Measurements from ENCODE around the genes TIAM2, CLDN20, TFB1M and ARID1B.

- PRO-cap, 3 experiments: no peak in any of the 3 experiments
Measured at GRCh38 chr6:154566943-154567528, 56.6 kb upstream of the CNKSR3 start.

DNA sequence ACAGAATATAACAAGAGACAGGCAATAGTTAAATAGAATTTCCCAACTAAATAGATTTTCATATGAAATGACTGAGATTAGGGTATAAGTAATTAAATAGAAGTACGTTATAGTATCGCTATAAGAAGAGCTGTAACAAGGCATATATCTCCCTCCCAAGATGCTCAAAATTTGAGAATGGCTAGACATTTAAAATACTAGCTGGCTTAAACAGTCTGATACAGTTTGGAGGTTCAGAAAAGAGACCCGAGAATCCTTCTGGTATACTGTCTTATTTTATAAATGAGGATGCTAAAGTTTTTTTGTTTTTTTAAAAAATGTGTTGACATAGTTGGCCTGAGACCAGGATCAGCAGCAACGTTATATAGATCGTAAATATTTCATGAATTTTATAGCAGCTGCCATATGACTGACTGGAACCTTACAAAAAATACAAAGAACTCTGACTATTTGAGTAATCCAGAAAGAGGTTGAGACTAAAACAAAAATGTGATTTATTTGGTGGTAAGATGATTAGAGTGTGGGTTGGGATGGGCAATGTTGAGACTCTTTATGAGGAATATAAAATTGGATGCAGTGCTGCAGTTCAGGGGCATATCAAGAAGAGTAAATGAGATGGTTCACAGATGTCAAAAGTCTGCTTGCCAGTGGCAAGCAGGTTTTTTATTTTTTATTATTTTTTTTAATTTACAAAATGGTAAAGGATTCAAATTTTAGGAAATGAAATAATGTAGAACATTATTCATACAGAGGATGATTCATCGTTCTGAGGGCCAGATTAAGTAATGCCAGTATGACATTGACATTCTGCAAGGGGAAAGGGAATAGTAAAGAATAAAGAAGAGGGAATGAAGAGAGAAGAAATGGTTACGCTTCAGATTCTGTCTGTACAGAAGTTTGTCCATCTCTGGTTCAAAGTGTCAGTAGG lies 58.4 kb downstream of the SCAF8 start:
- PRO-cap, 3 experiments: no peak in any of the 3 experiments

DNA sequence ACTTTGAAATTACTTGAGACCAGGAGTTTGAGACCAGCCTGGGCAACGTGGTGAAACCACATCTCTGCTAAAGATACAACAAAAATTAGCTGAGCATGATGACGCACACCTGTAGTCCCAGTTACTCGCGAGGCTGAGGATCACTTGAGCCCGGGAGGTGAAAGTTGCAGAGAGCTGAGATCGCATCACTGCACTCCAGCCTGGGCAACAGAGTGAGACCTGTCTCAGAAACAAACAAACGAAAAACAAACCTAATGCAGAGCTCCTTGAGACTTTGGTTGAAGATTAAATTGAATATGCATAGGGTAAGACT lies 80.8 kb downstream of the SCAF8 start:
- PRO-cap, 3 experiments: no peak in any of the 3 experiments

- PRO-cap, 3 experiments: no peak in any of the 3 experiments
Measured at GRCh38 chr6:154891683-154892369, 103.3 kb upstream of the TIAM2 start.

DNA sequence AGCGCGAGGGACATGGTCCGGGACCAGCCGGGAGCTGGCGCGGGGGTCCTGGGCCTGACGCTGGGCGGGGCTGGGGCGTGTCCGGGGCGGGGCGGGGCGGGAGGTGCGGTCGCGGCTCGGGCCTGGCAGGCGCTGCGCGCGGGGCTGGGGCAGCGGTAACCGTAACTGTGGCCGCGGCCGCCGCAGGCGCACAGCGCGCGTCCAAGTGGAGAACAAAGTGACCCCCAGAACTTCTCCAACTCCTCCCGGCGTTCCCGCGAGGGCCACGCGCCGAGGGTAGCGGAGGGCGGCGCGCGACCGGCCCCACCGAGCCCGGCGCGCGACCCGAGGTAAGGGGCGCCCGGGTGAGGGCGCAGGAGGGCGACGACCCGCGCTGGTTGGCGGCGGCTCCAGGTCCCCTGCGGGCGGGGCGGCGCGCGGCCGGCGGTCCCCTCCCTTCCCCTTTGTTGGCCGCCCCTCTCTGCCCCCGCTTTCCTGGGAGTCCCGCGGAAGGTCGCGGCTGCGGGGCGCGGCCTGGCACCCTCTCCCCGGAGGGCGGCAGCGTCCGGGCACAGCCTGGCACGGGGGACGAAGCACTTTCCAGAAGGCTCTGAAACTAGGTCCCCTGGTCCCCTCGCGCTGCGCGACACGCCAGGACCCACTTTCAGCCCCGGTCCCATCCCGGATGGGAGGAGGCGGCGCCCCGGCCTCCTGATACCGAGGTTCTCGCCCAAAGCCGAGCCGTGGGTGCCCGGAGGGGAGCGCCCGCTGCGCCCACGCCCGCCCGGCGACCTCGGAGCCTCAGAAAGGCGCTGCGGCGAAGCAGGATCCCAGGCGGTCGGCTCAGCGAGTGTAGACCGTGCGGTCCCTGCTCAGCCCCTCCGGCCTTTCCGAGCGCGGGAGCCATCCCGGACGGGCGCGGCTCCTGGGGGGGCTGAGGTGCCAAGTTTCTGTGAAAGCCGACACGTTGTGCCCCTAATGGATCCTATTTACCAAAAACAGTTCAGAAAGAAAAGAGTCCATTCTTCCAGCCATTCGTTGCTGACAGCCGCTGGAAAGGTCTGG lies at the start of gene TIAM2:
Gene TIAM2 (plus strand): TSS at position 152 of the 1,044 bp plus-strand sequence.
- PRO-cap, 3 experiments: peak in 2 of 3 experiments; most common plus-strand start position 99 of the sequence (in 1)

DNA sequence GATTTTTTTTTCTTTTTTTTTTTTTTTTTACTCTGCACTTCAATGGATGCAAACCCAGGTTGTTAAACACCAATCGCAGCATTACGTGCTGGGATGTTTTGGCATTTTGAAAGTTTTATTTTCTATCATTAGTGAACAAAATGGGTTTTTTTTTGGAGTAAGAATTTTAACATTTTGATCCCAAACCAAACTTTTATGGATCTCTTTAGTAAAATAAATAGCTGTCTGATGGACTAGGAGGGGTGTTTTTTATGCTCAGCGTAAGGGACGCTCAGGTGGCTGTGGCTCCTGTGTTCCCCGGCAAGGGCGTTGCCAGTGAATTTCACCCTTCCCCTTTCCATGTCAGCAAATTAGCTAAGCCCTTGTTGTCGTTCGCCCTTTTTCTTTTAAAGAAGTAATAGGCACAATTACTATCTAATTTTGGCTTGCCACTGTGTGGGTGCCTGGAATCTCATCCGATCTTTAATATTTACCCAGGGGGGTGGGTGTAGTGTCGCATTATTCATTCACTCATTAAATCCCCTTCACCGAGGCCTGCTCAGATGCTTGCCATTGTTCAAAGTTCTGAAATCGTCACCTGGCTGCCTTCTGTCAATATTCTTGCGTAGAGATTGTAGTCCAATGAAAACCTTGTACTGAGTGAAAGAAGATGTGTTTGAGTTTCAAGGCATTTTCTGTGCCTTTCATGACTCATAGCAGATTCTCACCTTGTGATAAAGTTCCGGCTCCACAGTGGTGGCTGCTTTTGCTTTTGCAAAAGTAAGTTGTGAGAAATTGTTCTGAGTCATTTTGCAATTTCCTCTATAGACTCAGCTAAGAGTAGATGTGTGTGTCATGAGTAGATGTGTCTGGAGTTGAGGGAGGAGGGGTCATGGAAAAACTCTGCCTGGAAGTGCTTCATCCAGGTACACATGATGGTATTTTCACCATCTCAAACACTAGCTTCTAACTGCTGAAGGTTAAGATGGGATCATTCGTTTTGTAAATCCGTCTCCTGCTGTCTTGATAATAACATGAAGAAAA lies 40.0 kb upstream of the CLDN20 start:
- PRO-cap, 3 experiments: no peak in any of the 3 experiments

DNA sequence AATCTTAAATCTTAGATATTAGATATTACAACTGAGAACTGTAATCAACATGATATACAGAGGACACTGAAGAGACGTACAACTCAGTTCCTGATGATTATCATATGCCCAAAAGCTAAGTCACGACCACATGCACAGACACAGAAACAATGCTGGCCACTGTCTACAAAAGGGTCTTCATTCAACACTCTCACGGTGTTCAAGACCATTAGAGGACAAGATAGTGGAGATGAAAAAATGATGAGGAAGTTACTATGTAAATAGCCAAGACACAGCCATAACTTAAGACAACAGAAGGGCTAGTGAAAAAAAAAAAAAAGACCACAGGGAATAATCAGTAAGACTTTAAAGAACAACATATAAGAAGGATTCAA lies at the start of gene CLDN20:
Gene CLDN20 (plus strand): TSS at position 373 of the 374 bp plus-strand sequence.
- PRO-cap, 3 experiments: no peak in any of the 3 experiments

- PRO-cap, 3 experiments: peak in 3 of 3 experiments; most common plus-strand start chr6:155314618 (in 3); most common minus-strand start chr6:155314484 (in 2)
Measured at GRCh38 chr6:155314385-155315348, at the start of gene TFB1M. Gene TFB1M (minus strand): TSS chr6:155314484.

DNA sequence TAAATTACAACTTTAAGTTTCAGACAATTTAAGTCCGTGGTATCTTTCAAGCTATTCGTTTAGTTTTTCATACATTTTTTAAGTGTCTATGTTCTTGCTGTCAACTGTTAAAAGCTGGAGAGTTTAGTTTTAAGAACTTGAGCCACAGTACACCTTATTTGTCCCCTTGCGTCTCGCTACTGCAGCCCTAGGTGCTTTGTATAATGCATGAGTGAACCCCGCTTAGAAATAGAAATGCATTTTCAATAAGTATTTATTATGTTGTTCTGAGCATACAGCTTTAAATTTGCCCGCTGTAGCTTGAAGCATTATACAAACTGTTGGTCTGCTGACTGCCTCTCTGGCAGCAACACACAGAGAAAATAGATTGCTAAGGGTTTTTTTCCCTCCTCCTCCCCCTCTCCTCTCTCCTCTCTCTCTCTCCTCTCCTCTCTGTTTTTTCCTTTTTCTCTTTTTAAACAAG lies 91.0 kb upstream of the ARID1B start:
- PRO-cap, 3 experiments: peak in 3 of 3 experiments; most common plus-strand start position 308 of the sequence (in 2); most common minus-strand start position 342 of the sequence (in 1)

GRCh38 chr6:156687626-156688019 lies 89.6 kb upstream of the ARID1B start:
- PRO-cap, 3 experiments: peak in 1 of 3 experiments; most common plus-strand start chr6:156687758 (in 1); most common minus-strand start chr6:156687703 (in 1)

DNA sequence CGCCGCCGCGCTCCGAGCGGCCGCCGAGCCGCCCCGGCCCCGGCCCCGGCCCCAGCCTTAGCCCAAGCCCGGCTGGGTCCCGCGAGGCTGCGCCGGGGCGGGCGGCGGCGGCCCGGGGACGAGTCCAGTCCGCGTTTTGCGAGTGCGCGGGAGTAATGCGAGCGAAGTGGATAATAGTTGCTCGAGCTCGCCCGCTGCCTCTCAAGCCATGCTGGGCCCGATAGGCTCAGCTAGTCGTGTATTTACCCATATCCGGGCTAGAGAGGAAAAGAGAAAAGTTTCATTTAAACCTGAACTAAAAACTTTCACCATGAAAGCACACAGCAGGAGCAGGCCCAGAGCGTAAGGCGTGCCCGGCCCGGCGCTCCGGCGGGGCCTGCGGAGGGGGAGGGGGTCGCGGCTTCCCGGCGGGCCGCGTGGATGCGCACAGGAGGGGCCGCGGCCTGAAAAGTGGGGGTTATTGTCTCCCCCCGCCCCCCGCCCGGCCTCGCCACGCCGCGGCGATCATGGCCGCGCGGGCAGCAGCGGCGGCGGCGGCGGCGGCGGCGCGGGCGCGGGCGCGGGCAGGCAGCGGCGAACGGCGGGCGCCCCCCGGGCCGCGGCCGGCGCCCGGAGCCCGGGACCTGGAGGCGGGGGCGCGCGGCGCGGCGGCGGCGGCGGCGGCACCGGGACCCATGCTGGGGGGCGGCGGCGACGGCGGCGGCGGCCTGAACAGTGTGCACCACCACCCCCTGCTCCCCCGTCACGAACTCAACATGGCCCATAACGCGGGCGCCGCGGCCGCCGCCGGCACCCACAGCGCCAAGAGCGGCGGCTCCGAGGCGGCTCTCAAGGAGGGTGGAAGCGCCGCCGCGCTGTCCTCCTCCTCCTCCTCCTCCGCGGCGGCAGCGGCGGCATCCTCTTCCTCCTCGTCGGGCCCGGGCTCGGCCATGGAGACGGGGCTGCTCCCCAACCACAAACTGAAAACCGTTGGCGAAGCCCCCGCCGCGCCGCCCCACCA lies at the start of gene ARID1B:
Gene ARID1B (plus strand): TSS at position 204 of the 1,000 bp plus-strand sequence.
- PRO-cap, 3 experiments: peak in 3 of 3 experiments; most common plus-strand start position 493 of the sequence (in 2); most common minus-strand start position 240 of the sequence (in 2)

- PRO-cap, 3 experiments: peak in 3 of 3 experiments; most common plus-strand start chr6:156778264 (in 3); most common minus-strand start chr6:156778334 (in 2)
Measured at GRCh38 chr6:156778175-156778518, 969 bp downstream of the ARID1B start.

DNA sequence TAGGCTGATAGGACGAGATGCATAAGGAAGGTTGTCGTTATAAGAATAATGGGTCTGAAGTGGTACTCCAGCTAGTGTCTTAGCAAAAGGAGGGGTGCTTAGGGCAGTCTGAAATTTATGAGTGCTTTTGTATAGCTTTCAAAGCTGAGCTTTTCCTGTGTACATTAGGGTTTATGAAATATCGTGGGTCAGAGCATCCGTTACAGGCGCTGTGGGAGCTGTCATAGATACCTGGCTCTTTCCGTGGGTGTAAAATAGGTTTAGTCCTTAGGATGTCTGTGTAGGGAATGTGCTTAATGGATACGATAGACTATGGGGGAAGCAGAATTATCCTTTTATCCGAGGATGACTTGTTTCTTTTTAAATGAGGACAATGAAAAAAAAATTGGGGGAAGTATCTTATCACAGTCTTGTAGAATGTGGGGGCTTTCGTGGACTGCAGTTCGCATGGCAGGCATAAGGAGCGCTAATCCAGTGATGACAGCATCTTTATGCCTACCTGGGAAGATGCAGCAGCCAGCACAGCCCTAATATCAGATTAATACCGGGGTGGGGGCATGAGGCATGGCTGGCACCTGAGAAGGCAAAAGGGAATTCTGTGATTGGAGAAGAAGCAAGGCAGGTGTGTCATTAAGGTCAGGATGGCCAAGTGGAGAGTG lies 15.5 kb downstream of the ARID1B start:
- PRO-cap, 3 experiments: no peak in any of the 3 experiments

DNA sequence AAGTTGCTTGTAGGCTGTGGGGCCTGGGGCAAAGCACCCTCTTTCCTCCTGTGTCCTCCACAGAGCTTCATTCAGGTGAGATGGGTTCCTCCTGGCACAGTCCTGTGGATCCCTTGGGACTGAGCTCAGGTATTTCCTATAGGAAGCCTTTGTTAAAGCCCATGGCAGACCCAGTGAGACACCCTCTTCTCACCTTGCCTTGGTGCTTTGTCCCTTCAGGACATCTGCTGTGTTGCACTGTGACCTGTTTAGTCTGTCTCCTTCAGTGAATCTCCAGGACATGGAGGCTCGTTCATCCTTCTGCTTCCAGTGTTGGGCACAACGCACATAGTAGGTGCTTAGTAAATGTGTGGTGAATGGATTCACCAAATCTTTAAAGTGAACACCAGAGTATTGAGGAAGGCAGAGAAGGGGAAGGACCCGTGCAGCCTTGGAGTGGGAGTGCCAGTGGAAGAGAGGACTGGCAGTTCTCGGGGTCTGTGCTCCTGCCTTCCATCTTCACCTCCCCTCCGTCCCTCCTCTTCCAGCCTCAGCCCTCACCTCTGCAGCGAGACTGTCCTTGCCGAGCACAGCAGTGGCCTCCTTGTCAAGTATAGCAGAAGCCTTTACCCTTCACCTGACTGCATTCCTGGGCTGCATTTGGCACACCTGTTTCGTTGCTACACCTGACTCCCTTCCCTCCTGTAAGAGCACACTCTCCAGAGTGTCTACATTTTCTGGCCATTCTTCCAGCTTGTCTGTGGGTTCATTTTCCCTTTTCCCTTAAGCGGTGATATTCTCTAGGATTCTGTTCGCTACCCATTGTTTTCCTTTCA lies 49.2 kb downstream of the ARID1B start:
- PRO-cap, 3 experiments: no peak in any of the 3 experiments

- PRO-cap, 3 experiments: no peak in any of the 3 experiments
Measured at GRCh38 chr6:156846855-156847671, 69.9 kb downstream of the ARID1B start.

- PRO-cap, 3 experiments: peak in 1 of 3 experiments; most common plus-strand start chr6:156933313 (in 1)
Measured at GRCh38 chr6:156932986-156934031, 156.1 kb downstream of the ARID1B start.

DNA sequence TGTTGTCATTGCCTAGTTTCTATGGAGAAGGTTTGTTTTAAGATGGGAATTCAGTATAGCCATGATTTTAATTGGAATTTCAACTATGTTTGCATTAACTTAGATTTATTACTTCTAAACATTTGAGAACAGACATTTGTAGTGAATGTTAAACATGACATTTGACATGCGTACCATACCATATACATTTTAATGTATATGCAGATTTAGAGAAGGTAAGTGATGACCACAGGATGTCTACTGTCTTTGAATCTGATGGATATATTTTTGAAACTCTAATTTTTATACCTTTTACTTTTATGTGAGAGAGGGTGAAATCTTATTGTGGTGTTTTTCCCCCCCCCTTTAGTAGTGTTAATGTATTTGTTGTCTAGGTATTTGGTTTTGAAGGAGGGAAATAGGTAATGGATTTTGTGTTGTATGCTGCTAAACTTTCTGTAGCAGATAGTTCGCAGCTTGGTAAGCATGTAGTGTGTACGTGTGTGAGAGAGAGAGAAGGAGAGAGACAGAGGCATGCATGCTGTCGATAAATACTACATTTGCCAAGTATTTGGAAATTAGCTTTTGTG lies 159.6 kb downstream of the ARID1B start:
- PRO-cap, 3 experiments: no peak in any of the 3 experiments

- PRO-cap, 3 experiments: no peak in any of the 3 experiments
Measured at GRCh38 chr6:156955664-156956301, 178.6 kb downstream of the ARID1B start.

GRCh38 chr6:156963437-156964406 lies 186.5 kb downstream of the ARID1B start:
- PRO-cap, 3 experiments: no peak in any of the 3 experiments

- PRO-cap, 3 experiments: no peak in any of the 3 experiments
Measured at GRCh38 chr6:156977763-156978457, 200.7 kb downstream of the ARID1B start.